ENCODE results near the genes ASRGL1, TAF6L and TMEM179B.

GRCh38 chr11:61980656-61981013 is 13.2 kb upstream of the FTH1 start:
- RRBS = no CpG with 5 or more reads among the region's 8 CpGs

DNA sequence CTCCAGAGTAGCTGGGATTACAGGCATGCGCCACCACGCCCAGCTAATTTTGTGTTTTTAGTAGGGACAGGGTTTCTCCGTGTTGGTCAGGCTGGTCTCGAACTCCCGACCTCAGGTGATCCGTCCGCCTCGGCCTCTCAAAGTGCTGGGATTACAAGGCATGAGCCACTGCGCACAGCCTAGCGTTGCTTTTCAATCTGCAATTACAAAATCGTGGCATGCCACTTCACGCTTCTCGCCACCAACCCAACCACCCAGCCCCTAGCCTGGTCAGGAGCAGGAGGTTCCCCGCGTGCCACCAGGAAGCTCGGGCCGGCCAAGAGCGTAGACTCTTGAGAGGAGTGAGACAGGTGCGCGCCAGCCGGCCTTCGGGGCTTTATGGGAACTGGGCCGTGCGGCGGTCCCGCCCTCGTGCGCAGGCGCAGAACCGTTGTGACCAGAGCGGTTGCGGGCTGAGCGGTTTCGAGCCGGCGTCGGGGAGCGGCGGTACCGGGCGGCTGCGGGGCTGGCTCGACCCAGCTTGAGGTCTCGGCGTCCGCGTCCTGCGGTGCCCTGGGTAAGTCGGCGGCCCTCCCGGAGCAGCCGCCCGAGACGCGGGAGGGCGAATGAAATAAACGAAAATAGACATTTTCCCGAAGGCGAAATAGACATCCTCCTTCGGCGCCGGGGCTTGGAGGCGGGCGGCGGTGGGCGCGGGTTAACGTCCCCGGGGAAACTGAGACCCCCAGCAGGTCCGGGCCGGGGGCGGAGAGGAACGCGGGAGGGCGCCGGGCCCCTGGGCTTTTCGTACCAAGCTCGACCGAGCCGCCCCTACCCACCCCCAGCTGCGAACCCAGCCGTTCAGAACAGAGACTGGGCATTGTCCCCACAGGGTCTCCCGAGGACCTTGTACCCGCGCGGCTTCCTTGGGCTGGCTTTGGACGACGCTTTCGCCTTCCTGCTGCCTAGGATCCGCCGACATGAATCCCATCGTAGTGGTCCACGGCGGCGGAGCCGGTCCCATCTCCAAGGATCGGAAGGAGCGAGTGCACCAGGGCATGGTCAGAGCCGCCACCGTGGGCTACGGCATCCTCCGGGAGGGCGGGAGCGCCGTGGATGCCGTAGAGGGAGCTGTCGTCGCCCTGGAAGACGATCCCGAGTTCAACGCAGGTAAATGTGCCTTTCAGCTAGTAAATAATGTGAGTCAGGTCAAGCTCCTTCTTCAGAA is at the start of gene ASRGL1:
Gene ASRGL1, plus strand, starts transcription at position 430 of the 1,207 bp plus-strand sequence.
- RRBS = 1% methylated on average over 32 of the region's 111 CpGs

GRCh38 chr11:62397612-62397814 is 21.3 kb upstream of the SCGB1A1 start:
- RRBS = no CpG with 5 or more reads among the region's 3 CpGs

GRCh38 chr11:62464679-62465063 is 45.8 kb downstream of the SCGB1A1 start:
- RRBS = no CpG with 5 or more reads among the region's 6 CpGs

DNA sequence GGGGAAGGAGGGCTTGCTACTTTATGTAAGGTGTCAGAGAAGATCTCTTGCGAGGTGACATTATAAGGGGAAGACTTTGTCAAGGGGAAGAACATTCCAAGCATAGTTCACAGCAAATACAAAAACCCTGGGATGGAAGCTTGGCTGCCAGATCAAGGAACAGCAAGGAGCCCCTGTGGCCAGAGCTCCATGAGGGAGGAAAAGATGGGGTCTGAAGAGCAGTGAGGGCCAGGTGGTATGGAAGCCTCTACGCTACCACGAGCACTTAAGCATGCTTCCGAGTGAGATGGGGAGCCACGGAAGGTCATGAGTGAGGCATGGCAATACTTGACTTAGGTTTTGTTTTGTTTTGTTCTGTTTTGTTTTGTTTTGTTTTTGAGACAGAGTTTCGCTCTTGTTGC is 62.2 kb downstream of the AHNAK start:
- RRBS = no CpG with 5 or more reads among the region's 6 CpGs

DNA sequence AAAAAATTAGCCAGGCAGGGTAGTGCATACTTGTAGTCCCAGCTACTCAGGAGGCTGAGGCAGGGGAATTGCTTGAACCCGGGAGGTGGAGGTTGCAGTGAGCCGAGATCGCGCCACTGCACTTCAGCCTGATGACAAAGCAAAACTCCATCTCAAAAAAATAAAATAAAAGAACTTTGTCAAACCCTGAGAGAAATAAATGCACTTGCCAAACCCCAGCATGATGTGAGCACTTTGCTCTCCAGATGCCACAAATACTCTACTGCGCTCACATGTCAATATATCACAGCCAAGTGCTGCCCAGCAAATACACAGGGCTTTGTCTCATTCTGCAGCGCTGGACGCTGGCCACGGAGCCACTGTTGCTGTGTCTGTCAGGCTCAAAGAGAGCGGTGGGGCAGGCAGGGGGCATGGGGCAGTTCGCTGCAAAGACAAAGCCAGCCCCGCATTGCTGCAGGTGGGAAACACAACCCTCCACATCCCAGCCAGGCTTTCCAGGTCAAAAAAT is 45.1 kb downstream of the AHNAK start:
- RRBS = no CpG with 5 or more reads among the region's 11 CpGs

DNA sequence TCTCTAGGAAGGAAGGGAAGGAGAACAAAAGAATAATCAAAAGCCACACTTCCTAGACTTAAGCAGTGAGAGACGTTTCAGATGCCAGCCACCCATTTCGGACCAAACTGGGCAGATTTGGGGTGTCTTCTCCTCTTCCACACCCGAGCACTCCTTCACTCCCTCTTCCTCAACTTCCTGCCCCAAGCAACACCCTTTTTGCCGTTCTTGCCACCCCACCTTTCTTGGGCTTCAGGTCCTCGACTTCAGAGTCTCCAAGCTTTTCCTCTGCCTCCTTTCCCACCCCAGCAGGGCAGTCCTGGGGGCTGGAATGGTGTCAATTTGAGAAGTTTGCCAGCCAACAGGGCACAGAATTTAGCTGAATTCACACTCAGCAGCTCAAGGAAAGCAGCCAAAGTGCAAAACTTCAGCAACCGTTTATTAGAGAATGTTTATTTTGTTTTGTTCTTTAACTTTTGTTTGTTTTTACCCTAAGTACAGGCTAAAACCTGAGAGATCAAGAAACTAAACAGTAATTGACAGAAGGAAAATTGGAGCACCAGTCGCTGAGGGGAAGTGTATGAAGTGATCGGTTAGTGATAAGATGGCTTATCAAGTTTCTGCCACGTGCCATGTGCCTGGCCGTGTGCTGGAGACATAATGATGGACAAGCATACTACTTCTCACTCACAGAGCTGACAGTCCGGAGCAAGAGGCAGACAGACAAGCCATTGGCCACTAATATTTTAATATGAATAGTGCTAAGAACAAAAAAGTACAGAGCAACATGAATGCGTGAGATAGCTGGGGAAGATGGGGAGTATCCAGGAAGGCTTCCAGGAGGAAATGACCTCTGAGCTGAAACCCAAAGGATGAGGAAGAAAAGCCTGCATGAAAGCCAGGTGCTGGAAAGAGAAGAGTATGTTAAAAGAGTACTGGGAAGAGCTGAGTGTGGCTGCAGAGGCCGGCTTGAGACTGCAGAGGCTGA is 44.4 kb downstream of the AHNAK start:
- RRBS = no CpG with 5 or more reads among the region's 13 CpGs

DNA sequence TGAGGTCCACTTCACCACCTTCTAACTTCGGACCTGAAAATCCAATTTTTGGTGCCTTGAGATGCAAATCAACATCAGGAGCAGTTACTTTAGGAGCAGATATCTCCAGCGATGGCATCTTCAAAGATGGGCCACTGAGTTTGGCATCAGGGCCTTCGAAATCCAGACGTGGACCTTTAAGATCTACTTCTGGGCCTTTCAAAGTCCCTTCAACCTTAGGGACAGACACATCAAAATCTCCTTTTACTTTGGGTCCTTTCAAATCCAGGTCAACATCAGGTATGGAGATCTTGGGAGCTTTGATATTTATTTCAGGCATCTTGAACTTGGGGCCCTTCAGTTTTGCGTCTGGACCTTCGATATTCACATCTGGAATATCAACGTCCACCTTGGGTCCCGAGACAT is 27.0 kb downstream of the AHNAK start:
- RRBS = no CpG with 5 or more reads among the region's 8 CpGs

- RRBS = no CpG with 5 or more reads among the region's 7 CpGs
Observed at GRCh38 chr11:62532490-62533431, 13.8 kb downstream of the AHNAK start.

DNA sequence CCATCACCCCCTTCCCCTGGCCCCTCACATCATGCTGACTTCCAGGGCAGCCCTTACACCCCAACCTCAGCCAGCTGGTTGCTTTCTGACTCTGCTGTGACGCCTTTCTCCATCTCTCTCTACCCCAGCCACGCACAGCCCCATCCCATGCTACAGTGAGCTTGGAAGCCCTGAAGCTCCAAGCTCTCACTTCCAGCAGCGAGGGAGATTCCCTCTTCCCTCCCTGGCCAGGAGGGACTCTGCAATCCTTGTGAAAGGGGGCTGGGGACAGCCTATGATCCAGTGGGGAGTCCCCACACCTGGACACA is 4.2 kb downstream of the AHNAK start:
- RRBS = no CpG with 5 or more reads among the region's 3 CpGs

- RRBS = no CpG with 5 or more reads among the region's 6 CpGs
Observed at GRCh38 chr11:62555336-62555898, 8.8 kb upstream of the AHNAK start.

- RRBS = 7% methylated on average over 11 of the region's 35 CpGs
Observed at GRCh38 chr11:62602728-62603126, 1.1 kb upstream of the MTA2 start.

GRCh38 chr11:62603702-62604309 is 2.1 kb upstream of the MTA2 start:
- RRBS = no CpG with 5 or more reads among the region's 8 CpGs

- RRBS = 83% methylated on average over 3 of the region's 17 CpGs
Observed at GRCh38 chr11:62608278-62609268, 4.0 kb downstream of the EML3 start.

GRCh38 chr11:62610975-62611628 is 1.5 kb downstream of the EML3 start:
- RRBS = no CpG with 5 or more reads among the region's 18 CpGs

DNA sequence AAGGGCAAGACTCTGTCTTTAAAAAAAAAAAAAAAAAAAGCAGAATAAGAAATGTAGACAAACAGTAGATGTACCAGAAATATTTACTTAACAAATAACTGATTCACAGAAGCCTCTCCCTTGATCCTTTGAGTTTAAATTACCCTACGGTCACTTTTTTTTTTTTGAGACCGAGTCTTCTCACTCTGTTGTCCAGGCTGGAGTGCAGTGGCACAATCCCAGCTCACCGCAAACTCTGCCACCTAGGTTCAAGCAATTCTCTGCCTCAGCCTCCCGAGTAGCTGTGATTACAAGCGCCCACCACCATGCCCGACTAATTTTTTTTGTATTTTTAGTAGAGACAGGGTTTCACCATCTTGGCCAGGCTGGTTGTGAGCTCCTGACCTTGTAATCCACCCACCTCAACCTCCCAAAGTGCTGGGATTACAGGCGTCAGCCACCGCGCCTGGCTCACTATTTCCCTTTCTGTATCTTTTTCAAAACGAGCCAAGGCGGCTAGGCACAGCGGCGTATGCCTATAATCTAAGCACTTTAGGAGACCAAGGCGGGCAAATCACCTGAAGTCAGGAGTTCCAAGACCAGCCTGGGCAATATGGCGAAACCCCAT is 8.5 kb downstream of the HNRNPUL2 start:
- RRBS = no CpG with 5 or more reads among the region's 15 CpGs

- RRBS = no CpG with 5 or more reads among the region's 17 CpGs
Observed at GRCh38 chr11:62725438-62726226, 1.6 kb downstream of the HNRNPUL2 start.

- RRBS = 1% methylated on average over 17 of the region's 57 CpGs
Observed at GRCh38 chr11:62771094-62771898, at the start of gene TAF6L. Gene TAF6L, plus strand, starts transcription at chr11:62771396.

DNA sequence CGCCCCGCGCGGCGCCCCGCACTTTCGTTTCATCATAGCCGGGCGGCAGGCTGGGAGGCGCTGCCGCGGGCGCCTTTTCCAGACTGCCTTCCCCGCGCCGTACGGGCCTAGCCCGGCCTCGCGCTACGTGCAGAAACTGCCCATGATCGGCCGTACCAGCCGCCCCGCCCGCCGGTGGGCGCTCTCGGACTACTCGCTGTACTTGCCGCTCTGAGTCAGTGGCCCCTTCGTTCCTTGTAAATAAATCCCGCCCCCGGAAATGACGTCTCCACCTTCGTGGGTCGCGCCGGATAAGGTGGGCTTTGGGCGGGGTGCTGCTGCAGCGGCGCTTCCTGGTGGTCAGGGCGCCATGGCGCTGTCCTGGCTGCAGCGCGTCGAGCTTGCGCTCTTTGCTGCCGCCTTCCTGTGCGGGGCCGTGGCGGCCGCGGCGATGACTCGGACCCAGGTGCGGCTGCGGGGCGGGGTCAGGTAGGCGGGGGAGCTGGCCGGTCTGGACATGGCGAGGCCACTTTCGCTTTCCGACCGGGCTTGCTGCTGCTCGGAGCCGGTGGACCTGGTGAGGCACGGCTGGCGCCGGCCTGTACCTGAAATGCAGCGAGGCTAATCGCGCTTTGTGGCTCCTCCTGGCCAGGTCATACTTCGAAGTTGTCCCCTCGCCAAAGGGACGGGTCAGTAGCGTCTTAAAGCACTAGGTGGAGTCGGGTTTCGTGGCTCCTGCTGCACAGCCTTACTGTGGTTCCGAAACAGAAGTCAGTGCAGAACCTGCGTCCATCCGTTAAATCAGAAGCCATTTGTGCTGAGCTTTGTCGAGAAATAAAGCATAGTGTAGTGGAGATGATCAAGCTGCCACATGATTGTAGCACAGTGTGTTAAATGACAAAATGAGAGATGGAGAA is at the start of gene TMEM179B:
Gene TMEM179B, plus strand, starts transcription at position 320 of the 896 bp plus-strand sequence.
- RRBS = under 1% methylated on average over 34 of the region's 83 CpGs

- RRBS = no CpG with 5 or more reads among the region's 13 CpGs
Observed at GRCh38 chr11:62858681-62859156, 19.3 kb upstream of the WDR74 start.

Data from AG09319 (cell line).